Keratinocyte (primary cell): ENCODE results near the genes TCF15, RSPO4, RAD21L1 and SDCBP2.

DNA sequence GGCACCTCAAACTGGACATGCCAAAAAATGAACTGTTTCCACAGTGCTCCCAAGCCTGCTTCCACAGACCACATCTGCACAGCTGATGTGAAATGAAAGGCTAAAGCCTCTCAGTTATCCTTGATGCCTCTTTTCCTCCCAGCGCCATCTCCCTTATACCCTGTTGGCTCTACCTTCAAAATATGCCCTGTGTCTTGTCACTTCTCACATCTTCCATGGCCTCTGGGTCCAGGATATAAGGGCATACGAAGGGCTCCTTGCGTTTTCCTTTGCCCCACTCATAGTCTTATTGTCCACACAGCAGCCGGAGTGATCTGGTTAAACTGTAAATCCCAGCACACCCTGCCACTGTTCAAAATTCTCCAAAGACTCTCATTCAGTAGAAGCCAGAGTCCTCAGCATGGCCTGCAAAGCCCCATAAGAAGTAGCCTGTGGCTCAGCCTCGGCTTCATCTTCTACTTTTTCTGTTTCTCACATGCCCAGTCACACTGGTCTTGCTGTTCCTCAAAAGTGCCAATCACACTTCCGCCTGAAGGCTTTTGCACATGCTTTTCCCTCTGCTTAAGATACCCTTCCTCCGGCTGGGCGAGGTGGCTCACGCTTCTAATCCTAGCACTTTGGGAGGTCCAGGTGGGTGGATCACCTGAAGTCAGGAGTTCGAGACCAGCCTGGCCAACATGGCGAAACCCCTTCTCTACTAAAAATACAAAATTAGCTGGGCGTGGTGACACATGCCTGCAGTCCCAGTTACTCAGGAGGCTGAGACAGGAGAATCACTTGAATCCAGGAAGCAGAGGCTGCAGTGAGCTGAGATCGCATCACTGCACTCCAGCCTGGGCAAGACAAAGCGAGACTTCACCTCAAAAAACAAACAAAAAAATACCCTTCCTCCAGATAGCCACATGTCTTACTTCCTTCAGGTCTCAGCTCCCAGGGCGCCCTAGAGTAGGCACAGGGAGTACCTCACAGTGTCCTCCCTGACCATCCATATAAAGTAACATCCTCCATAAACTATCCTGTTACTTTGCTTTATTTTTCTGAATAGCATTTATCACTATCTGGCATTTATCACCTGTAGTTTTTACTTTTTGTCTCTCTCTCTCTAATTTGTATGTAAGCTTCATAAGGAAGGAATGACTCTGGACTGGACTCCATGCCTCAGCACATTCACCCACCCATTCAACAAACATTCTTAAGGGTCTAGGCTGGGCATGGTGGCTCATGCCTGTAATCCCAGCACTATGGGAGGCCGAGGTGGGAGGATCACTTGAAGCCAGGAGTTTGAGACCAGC is 7.3 kb downstream of the SOX12 start:
CAGE:
- cytosol, long polyA minus RNA, result no peak
- cytosol, long polyA plus RNA, result no peak
- long polyA plus RNA, result no peak
- nucleus, long polyA minus RNA, result no peak
- nucleus, long polyA plus RNA, result no peak

CAGE:
- cytosol, long polyA minus RNA, result no peak
- cytosol, long polyA plus RNA, result no peak
- long polyA plus RNA, result no peak
- nucleus, long polyA minus RNA, result no peak
- nucleus, long polyA plus RNA, result no peak
Observed at GRCh38 chr20:437357-437689, 25.0 kb downstream of the TBC1D20 start.

DNA sequence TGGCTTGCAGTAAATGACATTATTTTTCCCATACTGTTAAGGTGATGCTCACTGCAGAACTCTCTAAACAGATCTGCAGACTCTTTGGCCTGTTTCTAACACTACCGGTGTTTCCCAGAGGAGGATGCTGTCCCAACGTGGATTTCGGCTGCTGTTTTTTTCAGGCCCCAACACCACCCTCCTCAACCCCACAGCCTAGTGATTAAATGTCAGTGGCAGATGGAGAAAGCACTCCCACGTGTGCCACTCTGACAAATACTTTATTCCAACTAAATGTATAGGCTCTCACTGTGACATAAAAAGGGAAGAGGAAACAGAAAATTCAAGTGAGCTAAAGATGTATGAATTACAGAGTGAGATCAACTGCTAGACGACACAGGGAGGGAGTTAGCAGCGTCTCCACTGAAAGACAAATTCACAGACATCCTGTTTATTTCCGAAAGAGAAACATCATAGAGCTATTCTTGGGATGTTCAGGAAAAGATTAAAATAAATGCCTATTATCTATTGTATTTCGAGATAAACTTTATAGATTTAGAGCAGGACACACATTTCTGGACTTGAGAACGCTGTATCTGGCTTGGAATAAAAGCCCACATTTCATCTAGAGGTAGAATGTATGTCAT is 3.5 kb downstream of the TBC1D20 start:
CAGE:
- cytosol, long polyA minus RNA, result no peak
- cytosol, long polyA plus RNA, result no peak
- long polyA plus RNA, result no peak
- nucleus, long polyA minus RNA, result no peak
- nucleus, long polyA plus RNA, result no peak

DNA sequence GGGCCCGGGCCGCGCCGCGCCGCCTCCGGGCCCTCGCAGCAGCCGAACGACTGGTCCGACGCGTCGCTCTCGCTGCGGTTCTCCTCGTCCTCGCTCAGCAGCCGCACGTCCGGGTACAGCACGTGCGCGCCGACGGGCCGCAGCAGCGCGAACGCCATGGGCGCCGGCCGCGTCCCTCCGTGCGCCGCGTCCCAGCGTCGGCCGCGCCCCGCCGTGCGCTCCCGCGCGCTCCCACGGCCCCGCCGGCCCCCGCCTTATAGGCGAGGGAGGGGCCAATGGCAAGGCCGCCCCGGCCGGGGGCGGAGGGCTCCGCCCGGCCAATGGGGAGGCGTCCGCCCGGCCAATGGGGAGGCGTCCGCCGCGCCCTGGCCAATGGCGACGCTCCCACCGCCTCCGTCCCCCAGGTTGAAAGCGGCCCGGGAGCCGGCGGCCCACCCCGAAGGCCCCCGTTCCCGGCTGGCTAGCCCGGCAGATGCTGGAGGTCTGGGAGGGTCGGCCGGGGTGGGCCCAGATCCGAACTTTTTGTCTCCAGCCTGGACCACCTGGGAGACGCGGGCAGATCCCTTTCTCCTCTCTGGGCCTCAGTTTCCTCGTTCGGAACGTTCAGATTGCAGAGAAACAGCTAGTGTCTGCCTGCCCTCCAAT is at the start of gene TCF15:
TSS of gene TCF15 (minus strand) at position 230 of the 645 bp plus-strand sequence.
CAGE:
- cytosol, long polyA minus RNA, result no peak
- cytosol, long polyA plus RNA, result no peak
- long polyA plus RNA, result no peak
- nucleus, long polyA minus RNA, result no peak
- nucleus, long polyA plus RNA, result no peak

DNA sequence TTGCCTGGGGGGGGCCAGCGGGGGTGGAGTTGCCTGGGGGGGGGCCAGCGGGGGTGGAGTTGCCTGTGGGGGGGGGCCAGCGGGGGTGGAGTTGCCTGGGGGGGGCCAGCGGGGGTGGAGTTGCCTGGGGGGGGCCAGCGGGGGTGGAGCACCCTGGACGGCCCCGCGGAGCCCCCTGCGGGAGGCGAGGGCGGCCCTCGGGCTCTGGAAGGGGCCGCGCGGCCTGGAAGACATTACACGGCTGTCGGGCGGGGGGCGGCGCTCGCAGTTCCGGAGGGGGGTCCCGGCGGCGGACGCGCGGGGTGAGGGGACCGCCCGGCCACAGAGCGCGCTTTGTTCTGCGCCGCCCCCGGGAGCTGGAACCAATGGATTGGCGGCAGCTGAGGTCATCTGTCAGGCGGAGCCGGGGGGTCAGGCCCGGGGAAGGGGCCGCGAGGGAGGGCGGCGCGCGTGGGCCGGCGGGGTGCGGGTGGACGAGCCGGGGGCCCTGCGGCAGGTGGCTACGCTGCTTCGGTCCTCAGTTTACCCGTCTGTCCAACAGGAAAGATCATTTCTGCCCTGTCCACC is 10.6 kb downstream of the SRXN1 start:
CAGE:
- cytosol, long polyA minus RNA, result no peak
- cytosol, long polyA plus RNA, result no peak
- long polyA plus RNA, result no peak
- nucleus, long polyA minus RNA, result no peak
- nucleus, long polyA plus RNA, result no peak

CAGE:
- cytosol, long polyA minus RNA, result no peak
- cytosol, long polyA plus RNA, result no peak
- long polyA plus RNA, result no peak
- nucleus, long polyA minus RNA, result no peak
- nucleus, long polyA plus RNA, result no peak
Observed at GRCh38 chr20:835450-836170, 2.1 kb downstream of the FAM110A start.

GRCh38 chr20:1001723-1002985 is at the start of gene RSPO4:
RSPO4 (minus strand) TSS chr20:1002311.
CAGE:
- cytosol, long polyA minus RNA, result no peak
- cytosol, long polyA plus RNA, result no peak
- long polyA plus RNA, result no peak
- nucleus, long polyA minus RNA, result no peak
- nucleus, long polyA plus RNA, result no peak

DNA sequence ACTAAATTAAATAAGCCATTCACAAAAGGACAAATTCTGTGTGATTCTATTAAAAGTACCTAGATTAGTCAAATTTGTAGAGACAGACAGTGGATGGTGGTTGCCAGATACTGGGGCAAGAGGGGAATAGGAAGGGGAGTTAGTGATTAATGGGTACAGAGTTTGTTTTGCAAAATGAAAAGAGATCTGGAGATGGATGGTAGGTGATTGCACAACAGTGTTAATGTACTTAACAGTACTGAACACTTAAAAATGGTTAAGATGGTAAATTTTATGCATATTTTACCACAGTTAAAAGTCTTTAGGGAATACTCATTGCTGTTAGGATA is 11.6 kb downstream of the PSMF1 start:
CAGE:
- cytosol, long polyA minus RNA, result no peak
- cytosol, long polyA plus RNA, result no peak
- long polyA plus RNA, result no peak
- nucleus, long polyA minus RNA, result no peak
- nucleus, long polyA plus RNA, result no peak

DNA sequence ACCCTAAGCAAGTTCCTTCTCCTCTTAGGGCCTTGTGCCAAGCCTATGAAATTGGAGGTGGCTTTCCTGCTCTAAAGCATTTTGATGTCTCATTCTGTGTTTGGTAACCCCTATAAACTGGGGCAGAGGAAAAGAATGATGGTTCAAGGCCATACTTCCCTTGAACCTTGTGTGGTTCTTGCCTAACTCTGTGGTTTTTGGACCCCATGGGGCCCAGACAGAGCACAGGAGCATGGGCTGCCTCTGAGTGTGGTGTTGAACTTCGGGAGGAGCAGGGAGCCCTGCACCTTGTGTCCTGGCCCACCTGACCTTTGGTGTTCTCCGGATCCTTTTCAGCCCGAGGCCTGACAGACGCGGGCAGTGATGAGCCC is 18.9 kb downstream of the TMEM74B start:
CAGE:
- cytosol, long polyA minus RNA, result no peak
- cytosol, long polyA plus RNA, result no peak
- long polyA plus RNA, result no peak
- nucleus, long polyA minus RNA, result no peak
- nucleus, long polyA plus RNA, result no peak

CAGE:
- cytosol, long polyA minus RNA, result no peak
- cytosol, long polyA plus RNA, result no peak
- long polyA plus RNA, result no peak
- nucleus, long polyA minus RNA, result no peak
- nucleus, long polyA plus RNA, result no peak
Observed at GRCh38 chr20:1225093-1226338, at the start of gene RAD21L1. RAD21L1 (plus strand) TSS chr20:1226044.

DNA sequence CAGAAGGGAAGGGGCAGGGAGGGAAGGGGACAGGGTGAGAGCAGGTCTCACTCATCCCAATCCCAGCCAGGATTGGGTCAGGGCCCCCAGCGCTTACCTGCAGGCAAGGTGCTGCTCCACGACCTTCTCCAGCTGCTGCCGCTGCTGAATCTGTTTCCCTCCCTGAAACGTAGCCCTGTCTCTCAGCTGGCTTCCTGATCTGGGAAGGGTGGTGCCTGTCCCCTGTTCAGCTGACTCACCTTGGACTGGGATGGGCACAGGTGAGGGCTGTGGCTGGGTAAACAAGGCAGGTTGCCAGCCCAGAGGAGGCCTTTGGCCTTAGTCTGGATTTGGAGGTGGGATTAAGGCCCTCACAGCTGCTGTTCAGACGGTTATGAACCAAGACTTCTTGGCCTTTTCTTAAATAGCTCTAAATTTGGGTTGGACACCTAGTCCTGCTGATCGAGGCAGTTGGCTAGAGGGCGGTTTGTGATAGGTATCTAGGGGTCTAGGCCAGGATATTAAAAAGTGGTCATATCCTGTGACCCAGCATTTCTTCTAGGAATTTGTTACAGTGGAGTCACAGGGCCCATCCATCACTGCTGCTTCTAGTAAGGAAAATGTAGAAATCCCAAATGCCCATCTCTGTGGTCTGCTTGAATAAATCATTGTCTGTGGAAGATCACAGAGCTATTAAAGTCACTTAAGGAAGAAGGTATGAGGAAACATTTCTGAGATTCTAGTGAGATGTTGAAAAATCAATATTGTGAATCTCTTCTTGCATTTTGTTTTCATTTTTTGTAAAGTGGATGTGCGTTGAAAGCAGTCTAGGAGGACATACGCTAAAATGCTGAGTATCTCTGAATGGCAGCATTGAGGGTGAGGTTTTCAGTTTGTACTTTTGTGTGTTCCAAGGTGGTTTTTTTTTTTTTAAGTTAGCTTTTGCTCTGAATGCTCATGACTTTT is at the start of gene SDCBP2:
TSS of gene SDCBP2 (minus strand) at position 152 of the 945 bp plus-strand sequence.
CAGE:
- cytosol, long polyA minus RNA, result start-site peak on the minus strand centred at position 197 of the sequence, 91 bp wide, 54 reads
- cytosol, long polyA plus RNA, result start-site peak on the minus strand centred at position 157 of the sequence, 66 bp wide, 571 and 79 reads in 2 replicates
- long polyA plus RNA, result start-site peak on the minus strand centred at position 182 of the sequence, 72 bp wide, 689 and 962 reads in 2 replicates
- nucleus, long polyA minus RNA, result no peak
- nucleus, long polyA plus RNA, result start-site peak on the minus strand centred at position 165 of the sequence, 79 bp wide, 786 and 807 reads in 2 replicates

GRCh38 chr20:1388376-1389499 is 4.1 kb downstream of the FKBP1A start:
CAGE:
- cytosol, long polyA minus RNA, result no peak
- cytosol, long polyA plus RNA, result no peak
- long polyA plus RNA, result no peak
- nucleus, long polyA minus RNA, result no peak
- nucleus, long polyA plus RNA, result no peak

DNA sequence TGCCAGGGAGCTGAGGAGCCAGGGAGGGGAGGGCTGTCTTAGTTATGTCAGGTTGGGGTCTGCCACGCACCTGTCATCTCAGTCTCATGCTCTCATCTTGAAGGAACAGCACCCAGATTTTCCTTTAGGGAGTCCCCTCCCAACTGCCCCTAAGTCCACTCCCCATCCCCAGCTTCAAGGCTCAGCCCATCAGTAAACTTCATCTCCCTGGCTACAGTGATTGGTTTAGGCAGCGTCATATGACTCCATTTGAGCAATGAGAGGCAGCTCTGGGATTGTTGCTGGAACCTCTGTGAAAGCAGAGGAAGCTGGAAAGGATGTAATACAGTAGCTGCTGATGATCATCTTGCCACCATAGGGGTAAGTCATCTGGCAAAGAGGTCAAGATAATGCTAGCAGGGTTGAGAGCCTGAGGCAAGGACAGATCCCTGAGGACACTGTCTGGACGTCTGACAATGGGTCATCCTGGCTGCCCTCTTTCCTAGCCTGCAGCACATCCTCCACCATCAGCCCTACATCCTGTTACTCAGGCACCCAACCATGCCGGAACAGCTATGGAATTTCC is 25.4 kb upstream of the FKBP1A start:
CAGE:
- cytosol, long polyA minus RNA, result start-site peak on the plus strand centred at position 293 of the sequence, 18 bp wide, 16 reads
- cytosol, long polyA plus RNA, result no peak
- long polyA plus RNA, result start-site peak on the minus strand centred at position 127 of the sequence, 46 bp wide, 22 and 18 reads in 2 replicates; start-site peak on the plus strand centred at position 281 of the sequence, 30 bp wide, 20 and 22 reads in 2 replicates
- nucleus, long polyA minus RNA, result no peak
- nucleus, long polyA plus RNA, result no peak

DNA sequence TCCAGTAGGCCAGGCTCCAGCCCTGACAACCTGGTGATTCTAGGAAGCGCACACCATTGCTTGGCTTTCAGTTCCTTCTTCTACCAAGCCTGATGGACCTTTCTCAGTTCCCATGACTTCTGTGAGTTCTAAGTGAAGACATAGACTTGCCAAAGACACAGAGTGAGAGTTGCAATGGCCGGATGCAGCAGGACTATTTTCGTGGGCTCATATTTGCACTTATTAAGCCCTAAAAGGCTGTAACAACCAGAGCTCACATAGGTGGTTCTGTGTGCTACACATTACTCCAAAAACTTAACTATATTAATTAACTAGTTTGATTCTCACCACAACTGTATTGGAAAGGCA is 21.6 kb downstream of the SIRPD start:
CAGE:
- cytosol, long polyA minus RNA, result no peak
- cytosol, long polyA plus RNA, result no peak
- long polyA plus RNA, result no peak
- nucleus, long polyA minus RNA, result no peak
- nucleus, long polyA plus RNA, result no peak

CAGE:
- cytosol, long polyA minus RNA, result no peak
- cytosol, long polyA plus RNA, result no peak
- long polyA plus RNA, result no peak
- nucleus, long polyA minus RNA, result no peak
- nucleus, long polyA plus RNA, result no peak
Observed at GRCh38 chr20:1672242-1672885, 14.8 kb upstream of the SIRPG start.

CAGE:
- cytosol, long polyA minus RNA, result no peak
- cytosol, long polyA plus RNA, result no peak
- long polyA plus RNA, result no peak
- nucleus, long polyA minus RNA, result no peak
- nucleus, long polyA plus RNA, result no peak
Observed at GRCh38 chr20:1802243-1802897, 92.8 kb upstream of the SIRPA start.

DNA sequence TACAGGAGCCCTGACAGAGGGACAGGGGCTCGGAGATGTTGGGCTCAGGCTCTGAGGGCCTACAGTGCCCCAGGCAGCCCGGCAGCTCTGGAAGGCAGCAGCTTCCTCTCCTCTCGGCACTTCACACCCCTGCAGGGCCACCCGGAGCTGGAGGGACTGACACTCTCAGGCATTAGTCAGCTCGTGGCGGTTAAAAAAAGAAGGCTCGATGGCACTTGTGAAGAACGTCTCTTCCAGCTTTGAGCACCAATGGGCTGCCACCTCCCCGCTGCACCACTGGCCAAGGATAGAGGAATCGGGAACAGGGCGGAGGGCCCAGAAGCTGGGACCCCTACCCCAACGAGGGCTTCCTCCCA is 62.5 kb upstream of the SIRPA start:
CAGE:
- cytosol, long polyA minus RNA, result no peak
- cytosol, long polyA plus RNA, result no peak
- long polyA plus RNA, result no peak
- nucleus, long polyA minus RNA, result no peak
- nucleus, long polyA plus RNA, result no peak

GRCh38 chr20:1893034-1893830 is 2.0 kb upstream of the SIRPA start:
CAGE:
- cytosol, long polyA minus RNA, result no peak
- cytosol, long polyA plus RNA, result no peak
- long polyA plus RNA, result no peak
- nucleus, long polyA minus RNA, result start-site peak on the minus strand at chr20:1893365-1893635, 5 reads
- nucleus, long polyA plus RNA, result no peak

DNA sequence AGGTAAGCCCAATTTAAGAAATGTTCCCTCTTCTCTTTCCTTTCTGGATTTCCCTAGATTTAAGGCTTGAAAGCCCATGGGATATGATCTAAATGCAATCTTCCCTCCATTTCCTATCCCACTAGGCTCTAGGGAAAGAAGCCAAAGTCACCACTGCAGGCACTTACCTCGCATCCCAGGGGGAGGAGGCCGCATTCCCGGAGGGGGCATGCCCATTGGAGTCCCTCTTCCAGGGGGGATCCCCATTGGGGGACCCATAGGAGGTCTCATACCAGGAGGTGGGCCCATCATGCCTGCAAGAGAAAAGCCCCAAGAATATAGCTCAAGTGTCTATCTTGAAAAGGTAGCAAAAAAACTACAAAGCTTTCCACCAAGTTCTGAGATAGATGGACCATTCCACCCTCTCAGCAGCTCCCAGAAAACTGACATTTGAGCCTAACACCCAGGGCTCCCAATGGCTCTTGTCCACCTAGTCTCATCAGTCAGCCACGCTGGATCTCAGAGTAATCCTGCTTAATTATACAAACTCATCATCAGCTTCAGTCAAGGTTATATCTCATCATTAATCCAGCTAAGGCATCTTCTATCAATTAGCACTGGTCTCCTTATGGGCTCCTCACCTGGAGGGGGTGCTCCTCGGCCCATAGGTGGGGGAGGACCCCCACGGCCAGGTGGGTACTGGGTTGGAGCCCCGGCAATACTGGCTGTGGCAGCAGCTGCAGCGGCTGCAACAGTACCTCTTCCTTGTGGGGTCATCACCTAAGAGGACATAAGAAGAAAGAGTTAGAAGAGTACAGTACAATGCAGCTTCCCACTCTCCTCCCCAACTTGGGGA is 7.9 kb downstream of the SNRPB start:
CAGE:
- cytosol, long polyA minus RNA, result no peak
- cytosol, long polyA plus RNA, result no peak
- long polyA plus RNA, result no peak
- nucleus, long polyA minus RNA, result no peak
- nucleus, long polyA plus RNA, result no peak

DNA sequence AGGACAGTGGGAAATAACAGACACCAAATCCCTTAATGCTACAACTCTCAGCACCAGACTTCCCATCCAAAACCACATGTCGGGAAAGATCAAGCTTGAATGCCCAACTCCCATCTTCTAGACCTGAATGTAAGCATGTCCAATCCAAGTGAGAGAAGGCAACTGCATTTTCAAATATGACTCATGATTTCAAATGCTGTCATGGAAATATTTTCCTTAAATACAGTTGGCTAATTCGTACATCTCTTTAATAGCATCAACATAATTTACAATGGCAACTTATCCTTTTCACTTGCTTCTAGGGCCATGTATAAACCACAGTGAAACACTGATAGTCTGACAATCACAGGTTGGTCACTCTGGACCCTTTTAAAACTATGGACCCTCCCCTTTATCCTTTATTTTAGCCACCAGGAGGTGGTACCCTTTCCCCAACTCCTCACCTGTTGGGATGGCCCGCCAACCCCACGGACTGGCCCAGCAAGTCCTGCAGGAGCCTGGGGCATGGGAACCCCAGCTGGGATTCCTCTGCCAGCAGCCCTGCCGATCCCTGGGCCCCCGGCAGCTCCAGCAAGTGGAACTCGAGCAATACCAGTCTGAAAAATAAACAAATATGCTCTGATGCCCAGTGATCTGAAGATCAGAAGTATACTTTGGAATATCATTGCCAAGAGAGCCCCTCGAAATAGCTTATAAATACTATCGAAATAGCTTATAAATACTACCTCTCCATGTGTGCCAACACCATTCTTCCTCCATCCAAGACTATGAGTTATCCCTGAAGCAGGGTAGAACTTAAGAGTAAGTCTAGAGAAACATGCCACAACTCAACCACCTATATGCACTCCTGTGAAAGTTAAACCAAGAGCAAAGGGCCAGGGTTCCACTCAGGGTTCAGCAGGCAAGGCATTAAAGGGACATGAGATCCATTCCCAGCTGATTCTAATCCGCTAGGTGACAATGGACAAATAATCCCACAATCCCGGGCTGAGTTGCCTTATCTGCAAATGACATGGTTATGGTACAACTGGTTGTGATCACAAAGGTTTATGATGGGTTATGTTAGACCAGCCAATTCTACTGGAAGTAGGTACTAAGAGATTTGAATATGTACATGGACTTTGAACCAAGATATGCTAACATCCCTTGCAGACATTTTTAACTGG is 6.9 kb downstream of the SNRPB start:
CAGE:
- cytosol, long polyA minus RNA, result no peak
- cytosol, long polyA plus RNA, result no peak
- long polyA plus RNA, result no peak
- nucleus, long polyA minus RNA, result no peak
- nucleus, long polyA plus RNA, result no peak